Measurements from ENCODE around the genes SLC9A5 and CTCF.

GRCh38 chr16:66899415-66900471 lies 18.9 kb downstream of the CDH16 start:
- PRO-cap, 2 experiments = peak in 1 of 2 experiments; most common plus-strand start chr16:66900231 (in 1); most common minus-strand start chr16:66900115 (in 1)

DNA sequence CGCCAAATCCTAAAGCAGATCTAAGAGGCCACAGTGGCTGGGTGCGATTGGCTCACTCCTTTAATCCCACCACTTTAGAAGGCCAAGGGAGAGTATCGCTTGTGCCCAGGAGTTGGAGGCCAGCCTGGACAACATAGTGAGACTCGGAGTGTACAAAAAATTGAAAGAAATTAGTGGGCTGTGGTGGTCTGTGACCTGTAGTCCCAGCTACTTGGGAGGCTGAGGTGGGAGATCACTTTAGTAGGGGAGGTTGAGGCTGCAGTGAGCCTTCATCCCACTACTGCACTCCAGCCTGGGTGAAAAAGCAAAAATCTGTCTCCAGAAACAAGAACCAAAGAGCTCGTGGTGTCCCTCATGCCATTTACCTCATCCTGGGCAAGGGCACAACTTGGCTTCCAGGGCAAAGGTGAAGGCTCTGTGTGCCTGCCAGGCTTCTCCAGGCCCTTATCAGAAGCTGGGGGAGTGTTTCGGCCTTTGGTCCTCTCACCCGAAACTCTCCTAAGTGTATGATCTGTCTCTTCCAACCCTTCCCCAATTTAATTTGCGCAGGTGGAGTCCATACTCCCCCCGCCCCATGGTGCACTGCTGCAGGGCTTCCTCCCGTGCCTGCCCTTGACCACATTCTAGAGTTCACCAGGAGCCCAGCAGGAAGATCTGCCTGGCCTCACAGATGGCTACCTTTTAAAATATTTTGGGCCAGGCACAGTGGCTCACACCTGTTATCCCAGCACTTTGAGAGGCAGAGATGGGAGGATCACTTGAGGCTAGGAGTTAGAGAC lies 1.1 kb downstream of the CES2 start:
- PRO-cap, 2 experiments = peak in 1 of 2 experiments; most common plus-strand start position 621 of the sequence (in 1); most common minus-strand start position 373 of the sequence (in 1)

DNA sequence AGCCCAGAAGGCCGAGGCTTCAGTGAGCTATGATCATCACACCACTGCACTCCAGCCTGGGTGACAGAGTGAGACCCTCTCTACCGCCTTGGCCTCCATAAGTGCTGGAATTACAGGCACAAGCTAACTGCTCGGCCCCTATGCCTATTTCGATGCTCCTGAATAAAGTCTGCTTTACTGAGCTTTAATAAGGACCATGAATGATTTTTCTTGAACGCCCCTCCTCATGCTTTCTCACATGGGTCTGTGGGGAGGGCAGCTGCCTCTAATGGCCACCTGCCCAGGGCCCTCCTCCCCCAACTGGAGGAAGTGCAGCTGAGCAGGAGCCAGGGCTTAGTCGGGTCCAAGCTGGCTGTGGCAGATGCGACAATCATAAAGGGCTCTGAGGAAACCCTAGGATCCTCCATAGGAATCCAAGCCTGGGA lies 15.9 kb upstream of the CBFB start:
- PRO-cap, 2 experiments = peak in 1 of 2 experiments; most common plus-strand start position 336 of the sequence (in 1)

DNA sequence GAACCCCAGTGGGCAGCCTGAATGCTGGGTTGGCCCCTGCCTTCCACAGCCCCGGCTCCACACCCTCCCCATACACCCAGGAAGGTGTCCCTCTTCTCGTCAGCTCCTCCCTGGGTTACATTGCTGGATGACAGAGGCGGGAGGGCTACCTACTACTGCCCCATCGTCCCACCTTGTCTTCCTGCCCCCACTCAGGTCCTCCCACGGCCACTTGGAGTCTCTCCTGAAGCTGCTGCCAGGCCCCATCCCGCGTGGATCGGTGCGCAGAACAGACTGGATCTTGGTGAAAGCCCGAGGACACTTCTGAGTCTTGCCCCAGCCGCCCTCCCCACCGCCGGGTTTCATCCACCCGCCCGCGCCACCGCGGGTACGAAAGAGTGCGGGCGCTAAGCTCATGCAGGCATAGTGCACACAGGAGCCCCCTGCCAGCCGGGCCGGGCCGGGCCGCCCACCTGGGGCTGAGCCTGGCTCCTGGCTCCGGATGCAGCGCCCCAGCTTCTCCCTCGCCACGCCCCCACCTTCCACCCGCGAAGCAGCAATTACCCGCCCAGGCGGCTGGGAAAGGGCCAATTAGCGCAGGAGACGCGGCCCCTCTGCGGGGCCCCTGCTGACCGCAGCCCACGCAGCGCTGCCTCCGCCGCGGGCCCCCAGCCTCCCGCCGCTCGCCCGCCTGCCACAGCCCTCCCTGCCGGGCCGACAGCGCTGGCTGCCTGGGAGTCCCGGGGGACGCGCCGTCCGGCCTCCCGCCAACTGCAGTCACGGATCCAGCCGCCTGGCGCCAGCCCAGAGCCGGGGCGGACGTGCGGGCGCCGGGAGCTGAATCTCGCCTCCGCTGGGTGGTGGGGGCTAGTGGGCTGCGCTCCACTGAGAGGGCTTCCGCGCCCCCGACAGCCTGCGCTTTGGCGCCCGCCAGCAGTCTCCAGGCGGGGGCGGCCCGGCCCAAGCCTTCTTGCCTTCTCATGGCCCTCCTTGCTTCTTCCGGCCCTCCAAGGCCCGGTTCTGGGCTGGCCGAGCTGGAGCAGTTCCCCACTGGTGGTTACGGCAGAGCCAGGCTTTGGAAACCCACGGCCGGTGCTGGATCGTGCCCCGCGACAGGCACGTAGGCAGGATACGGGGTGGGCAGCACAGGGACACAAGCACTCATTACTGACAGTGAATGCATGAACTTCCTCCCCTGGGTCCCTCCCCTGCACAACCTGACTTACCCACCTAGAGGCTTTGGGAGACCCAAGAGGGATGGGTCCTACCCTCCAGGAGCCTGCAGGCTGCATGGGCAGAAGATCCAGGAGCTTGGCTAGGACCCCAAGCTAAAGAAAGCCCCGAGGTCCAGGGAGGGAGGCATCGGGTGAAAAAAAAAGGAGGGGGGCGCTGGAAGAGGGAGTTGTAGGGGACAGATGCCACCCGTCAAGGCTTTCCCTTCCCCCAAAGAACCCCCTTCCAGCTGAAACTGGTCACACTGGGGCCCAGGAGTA lies 15.0 kb upstream of the CBFB start:
- PRO-cap, 2 experiments = peak in 2 of 2 experiments; most common plus-strand start position 786 of the sequence (in 2); most common minus-strand start position 501 of the sequence (in 1)

GRCh38 chr16:67158128-67158944 lies 1.4 kb downstream of the TRADD start:
- PRO-cap, 2 experiments = no peak in any of the 2 experiments

DNA sequence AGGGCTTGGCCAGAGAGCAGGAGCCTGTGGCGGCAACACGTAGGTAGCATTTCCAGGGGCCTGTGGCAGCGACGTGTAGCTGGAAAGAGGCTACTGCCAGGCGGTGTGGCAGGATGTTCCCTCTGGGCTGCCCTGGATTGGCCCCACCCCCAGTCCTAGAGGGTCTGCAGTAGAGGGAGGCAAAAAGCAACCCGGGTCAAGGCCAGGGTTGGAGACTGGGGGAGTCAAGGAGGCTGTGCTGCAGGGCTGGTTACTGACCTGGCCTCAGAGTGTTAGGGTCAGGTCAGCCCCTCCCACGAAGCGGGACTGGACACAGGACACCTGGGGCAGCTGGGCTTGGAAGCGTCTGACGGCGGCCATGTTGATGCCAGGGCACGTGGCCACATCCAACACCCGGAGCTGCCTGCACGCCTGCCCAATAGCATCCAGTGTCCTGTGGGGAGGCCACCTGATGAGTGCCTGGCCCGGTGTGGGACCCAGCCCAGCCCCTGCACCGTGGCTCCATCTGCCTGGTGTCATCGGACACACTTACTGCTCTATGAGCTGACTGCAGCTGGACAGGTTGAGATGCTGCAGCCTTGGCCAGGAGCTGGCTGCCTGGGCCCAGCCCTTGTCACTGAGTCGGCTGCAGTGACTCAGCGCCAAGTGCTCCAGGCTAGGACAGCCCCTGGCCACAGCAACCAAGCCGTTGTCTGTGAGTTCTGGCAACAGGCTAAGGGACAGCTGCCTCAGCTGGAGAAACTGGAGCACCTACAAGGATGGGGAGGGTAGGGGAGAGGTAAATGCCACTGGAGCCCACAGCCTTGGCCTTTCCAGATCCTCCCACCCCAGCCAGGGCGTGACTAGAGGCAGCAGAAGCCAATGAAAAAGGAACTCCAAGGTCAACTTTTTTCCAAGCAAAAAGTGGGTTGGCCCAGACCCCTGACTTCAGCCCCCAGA lies 8.7 kb downstream of the ELMO3 start:
- PRO-cap, 2 experiments = no peak in any of the 2 experiments

DNA sequence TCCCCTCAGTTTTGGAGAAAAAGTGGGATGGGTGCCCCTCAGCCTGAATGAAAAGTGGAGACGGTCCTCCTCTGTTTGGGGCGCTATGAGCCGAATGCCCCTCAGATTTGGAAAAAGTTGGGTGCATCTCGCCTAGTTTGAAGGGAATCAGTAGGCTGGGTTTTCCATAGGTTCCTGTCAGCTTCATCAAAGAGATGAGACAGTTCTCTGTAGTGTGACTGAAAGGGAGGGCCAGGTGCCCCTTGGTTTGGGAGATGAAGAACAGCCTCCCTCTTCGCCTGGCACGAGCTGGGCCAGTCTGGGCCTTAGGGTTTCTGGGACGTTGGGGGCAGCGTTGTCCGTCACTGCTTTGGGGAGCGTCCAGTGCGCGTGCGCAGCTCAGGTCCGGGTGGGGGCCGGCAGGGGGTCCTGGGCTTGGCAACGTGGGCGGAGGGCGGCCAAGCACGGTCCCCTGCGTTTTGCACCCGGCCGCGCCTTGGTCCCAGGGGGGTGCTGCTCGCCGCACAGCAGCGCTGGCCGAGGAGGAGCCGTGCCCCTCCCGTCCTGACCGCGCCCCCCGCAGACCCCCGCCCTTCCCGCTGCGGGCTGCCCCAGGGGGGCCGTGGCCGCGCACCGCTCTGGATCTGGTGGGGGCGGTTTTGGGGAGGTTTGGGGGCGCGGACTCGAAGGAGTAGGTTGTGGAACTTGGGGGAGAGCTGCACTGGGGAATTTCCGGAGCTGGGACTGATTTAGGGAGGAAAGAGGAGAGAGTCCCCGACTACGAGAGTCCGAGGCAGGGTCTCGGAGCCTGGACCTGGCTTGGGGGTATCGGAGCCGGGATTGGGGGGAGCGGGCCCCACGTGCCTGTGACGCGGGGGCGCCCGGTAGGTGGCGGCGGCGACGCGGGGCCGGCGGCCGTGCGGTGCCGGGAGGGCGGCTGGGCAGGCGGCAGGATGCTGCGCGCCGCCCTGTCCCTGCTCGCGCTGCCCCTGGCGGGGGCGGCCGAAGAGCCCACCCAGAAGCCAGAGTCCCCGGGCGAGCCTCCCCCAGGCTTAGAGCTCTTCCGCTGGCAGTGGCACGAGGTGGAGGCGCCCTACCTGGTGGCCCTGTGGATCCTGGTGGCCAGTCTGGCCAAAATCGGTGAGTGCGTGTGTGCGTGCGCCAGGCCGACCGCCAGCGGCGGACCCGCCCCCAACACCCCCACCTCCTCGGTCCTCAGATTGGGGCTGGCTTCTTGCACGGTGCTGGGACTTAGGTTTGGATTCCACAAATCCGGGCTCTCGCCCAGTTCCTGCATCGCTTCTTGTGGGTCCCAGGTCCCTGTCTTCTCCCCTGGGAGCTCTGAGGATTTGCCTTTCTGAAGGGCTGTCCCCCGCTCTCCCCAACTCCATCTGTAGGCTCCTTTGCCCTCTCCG lies at the start of gene SLC9A5:
SLC9A5 (plus strand) TSS at position 897 of the 1,394 bp plus-strand sequence.
- PRO-cap, 2 experiments = peak in 2 of 2 experiments; most common plus-strand start position 883 of the sequence (in 1)

DNA sequence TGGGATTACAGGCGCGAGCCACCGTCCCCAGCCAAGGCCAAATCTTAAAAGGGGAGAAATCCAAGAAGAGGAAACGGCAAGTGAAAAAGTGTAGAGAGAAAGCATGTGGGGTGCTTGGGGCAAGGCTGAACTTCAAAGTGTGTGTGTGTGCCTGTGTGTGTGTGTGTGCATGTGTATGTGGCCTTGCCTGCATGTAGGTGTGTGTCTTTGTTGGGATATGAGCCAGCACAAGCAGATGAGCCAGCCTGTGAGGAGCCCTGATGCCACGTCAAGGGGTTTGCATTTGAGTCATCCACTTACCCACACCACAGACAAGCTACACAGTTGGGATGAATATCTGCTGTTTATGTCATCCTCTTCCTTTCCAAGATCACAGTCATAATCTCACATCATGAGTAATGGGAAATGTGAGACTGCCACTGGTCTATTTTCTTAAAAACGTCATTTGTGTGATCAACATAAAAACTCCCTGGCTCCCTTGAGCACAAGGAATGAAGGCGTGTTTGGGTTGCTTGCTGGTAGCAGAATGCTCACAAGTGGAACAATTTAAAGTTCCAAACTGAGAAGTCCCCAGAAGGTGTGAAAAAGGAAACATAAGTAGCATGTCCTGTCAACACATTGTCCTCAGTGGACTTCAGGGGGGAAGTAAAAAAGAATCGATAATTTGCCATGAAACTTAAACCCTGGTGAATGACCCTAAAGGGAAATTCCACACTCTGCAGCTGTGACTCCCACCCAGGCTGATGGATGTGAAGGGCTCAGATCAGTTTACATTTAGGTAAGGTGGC lies 14.8 kb downstream of the KCTD19 start:
- PRO-cap, 2 experiments = peak in 2 of 2 experiments; most common plus-strand start position 487 of the sequence (in 1)

GRCh38 chr16:67364925-67365490 lies 28.3 kb downstream of the TPPP3 start:
- PRO-cap, 2 experiments = no peak in any of the 2 experiments

DNA sequence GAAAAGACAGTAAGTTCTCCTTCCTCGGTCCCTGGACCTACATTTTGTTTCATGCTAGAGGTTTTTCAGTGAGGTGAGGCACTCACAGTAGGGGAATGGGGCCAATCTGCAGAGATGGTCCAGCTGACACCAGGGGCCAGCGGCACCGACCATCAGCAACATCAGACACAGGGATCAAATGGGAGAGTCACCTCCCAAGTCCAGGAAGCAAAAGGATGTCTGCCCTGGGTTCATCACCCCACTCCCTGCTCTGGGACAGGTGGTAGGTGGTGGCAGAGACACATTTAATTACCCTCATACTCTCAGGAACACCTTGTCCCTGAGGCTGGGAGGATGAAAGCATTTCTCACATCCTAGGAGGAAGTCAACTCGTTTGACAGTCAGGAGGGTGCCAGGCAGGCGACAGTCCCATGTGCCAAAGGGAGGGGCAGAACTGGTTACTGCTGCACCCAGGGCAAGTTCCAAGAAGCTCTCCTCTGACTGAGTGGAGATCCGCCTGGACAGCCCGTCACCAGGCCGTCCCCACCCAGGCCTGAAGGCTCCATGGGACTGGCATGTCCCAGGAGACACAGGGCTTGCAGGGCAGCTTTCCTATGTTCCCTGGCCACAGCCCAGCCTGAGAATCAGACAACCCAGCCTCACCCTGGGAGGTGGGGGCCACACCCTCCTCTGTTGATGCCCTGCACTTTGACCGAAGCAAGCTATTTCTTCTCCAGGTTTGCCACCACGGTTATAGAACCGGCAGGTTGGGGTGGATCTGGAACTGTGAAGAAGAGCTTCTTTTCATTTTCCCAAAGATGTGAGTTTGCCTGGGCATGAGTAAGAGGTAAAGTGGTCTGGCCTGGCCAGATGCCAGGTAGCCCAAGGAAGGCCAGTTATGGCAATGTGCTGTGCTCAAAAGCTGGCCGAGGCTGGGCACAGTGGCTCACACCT lies 19.1 kb downstream of the ATP6V0D1 start:
- PRO-cap, 2 experiments = no peak in any of the 2 experiments

- PRO-cap, 2 experiments = no peak in any of the 2 experiments
These were observed 3.3 kb upstream of the AGRP start for GRCh38 chr16:67486697-67487093.

GRCh38 chr16:67561881-67562914 lies at the start of gene CTCF:
Gene CTCF, plus strand, starts transcription at chr16:67562526.
- PRO-cap, 2 experiments = peak in 2 of 2 experiments; most common plus-strand start chr16:67562563 (in 2); most common minus-strand start chr16:67562007 (in 1)

DNA sequence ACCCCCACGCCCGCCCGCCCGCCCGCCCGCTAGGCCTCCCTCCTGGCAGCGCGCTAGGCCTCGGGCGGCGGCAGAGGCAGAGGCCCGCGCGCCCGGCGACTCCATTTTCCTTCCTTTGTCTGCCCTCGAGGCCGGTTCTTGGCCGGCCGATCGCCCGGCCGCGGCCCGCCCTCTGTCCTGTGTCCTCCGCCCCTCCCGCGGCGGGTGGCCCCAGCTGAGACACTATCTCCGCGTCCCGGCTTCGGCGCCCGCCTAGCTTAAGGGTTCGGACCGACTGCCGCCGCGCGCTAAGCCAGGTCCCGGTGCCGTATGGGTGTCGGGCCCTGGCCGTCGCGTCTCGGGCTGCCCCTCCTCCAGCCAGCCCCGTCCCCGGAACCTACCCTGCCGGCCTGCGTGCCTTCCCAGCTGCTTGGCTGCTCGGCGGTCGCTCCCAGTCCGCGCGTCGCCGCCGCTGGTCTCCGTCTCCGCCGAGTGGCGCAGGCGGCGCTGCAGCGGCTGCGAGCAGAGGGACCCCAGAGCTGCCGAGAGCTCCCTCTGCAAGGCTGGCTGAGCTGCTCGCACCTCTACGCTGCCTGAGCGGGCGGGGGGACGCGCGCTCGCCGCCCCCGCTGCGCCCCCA lies 698 bp downstream of the CTCF start:
- PRO-cap, 2 experiments = peak in 2 of 2 experiments; most common plus-strand start position 255 of the sequence (in 2); most common minus-strand start position 473 of the sequence (in 2)

GRCh38 chr16:67571090-67571370 lies 8.7 kb downstream of the CTCF start:
- PRO-cap, 2 experiments = no peak in any of the 2 experiments

- PRO-cap, 2 experiments = no peak in any of the 2 experiments
These were observed 33.9 kb upstream of the CARMIL2 start for GRCh38 chr16:67610726-67611729.

- PRO-cap, 2 experiments = no peak in any of the 2 experiments
These were observed 7.3 kb downstream of the ACD start for GRCh38 chr16:67652573-67653322.

GRCh38 chr16:67654300-67655035 lies 5.6 kb downstream of the ACD start:
- PRO-cap, 2 experiments = no peak in any of the 2 experiments

GRCh38 chr16:67664123-67664677 lies 2.4 kb downstream of the ENKD1 start:
- PRO-cap, 2 experiments = no peak in any of the 2 experiments

- PRO-cap, 2 experiments = no peak in any of the 2 experiments
These were observed 19.0 kb downstream of the C16orf86 start for GRCh38 chr16:67685385-67686262.

DNA sequence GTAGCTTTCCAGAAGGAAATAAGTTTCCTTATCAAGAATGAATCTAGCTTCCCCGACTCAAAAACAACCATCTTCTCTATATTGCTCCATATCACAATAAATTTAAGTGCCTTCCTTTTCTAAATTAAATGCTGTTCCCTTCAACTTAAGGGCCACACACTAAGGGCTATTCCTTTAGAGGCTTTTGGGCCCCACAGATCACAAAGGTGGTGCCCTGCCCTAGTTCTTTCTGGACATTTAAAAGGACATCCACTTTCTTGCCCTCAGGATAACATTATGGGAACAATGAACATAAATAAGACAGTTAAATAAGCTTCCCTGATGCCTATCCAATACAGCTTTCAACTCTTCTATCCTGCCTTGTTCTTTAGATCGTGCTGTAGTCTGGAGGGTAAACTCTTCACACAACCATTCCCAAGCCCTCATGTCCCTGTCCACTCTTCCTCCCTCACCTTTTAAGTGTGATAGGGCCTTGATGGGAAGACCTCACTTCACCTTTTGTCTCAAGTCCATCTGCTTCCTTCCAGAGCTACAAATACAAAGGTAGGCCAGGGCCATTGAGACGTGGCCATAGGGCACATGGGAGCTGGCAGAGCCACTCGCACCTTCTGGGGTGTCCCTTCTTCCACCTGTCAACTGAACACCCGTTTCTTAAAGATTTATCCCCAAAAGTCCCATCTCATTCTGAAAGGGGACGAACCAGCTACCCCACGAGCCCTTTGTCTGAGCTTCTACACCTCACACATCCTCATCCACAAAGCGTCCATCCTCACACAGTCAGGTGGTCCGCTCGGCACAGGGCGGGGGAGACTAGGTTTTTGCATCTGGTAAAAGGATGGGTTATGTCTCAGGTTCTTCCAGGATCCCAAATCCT lies 827 bp downstream of the GFOD2 start:
- PRO-cap, 2 experiments = no peak in any of the 2 experiments

Data from Metastatic Liver Carcinoma in the Lung (tissue), 2 donors.